Uterus (tissue), 7 donors: ENCODE measurements around a stretch of chr5.

- PRO-cap, 4 experiments = no peak in any of the 4 experiments
- RAMPAGE, long total RNA, 2 experiments = no peak in any of the 2 experiments
- RRBS = no CpG with 5 or more reads among the region's 1 CpG
Measured at GRCh38 chr5:131256975-131257275, 6.9 kb upstream of the CDC42SE2 start.

DNA sequence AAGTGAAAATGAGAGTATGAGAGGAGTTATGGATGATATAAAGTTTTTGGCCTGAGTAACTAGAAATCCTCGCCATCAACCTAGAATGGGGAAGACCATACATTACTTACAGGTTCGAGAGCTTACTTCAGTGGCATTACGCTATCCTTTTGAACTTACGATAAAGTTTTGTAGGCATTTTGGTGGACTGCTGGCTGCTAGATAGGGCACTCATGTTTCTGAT lies 746 bp upstream of the CDC42SE2 start:
- PRO-cap, 4 experiments = peak in 1 of 4 experiments; most common plus-strand start position 105 of the sequence (in 1)
- RAMPAGE, long total RNA, 2 experiments = no peak in any of the 2 experiments
- RRBS = no CpG with 5 or more reads among the region's 4 CpGs

DNA sequence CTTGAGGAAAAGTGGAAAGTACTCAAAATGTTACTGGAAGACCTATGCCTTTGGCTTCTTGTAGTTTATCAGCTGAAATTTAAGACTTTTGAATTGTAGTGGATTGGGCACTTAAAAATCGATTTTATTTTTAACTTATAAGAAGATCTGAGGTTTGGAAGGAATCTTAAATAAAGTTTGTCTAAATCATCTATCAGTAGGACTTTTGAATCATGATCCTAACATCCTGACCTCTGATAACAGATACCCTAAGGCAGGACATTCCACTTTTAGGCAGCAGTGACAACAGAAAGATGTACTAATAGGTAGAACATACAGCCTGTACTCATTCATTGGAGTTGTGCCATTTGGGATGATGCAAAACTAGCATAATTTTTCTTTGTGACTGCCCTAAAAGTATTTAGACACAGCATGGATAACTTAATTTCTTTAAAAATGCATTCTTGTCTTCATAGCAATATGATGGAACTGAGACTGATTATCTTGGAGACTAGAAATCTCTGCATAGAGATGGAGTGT lies 39.6 kb downstream of the CDC42SE2 start:
- PRO-cap, 4 experiments = no peak in any of the 4 experiments
- RAMPAGE, long total RNA, 2 experiments = no peak in any of the 2 experiments
- RRBS = no CpG with 5 or more reads among the region's 1 CpG

DNA sequence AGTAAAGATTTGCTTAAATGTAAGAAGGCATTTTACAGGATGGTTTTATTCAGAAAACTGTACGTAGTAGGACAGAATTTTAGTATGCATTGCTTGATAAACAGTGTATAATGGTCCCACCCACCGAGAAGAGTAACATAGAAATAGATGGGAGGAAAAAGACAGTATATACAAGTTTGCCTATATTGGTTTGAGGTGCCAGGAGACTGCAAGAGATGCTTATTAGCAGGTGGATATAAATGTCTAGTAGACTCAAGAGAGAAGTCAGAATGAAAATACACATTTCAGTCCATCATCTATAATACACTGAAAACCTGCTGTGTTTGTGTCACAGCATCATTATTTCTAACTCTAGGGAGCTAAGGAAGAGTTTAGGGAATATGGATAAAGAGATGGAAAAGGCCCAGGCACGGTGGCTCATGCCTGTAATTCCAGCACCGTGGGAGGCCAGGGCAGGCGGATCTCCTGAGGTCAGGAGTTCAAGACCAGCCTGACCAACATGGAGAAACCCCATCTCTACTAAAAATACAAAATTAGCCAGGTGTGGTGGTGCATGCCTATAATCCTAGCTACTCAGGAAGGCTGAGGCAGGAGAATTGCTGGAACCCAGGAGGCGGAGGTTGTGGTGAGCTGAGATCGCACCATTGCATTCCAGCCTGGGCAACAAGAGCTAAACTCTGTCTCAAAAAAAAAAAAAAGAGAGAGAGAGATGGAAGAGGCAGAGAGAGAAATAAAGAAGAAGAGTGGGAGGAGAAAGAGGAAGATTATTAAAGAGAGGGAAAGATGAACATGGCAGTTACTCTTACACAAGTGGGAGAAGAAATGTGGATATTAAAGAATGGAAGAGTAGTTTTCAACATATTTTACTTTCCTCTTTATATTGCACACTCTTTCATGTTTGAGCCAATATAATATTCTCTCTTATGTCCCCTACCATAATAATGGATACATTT lies 79.5 kb downstream of the CDC42SE2 start:
- PRO-cap, 4 experiments = no peak in any of the 4 experiments
- RAMPAGE, long total RNA, 2 experiments = no peak in any of the 2 experiments
- RRBS = no CpG with 5 or more reads among the region's 7 CpGs

- PRO-cap, 4 experiments = no peak in any of the 4 experiments
- RAMPAGE, long total RNA, 2 experiments = start-site peak on the plus strand in 1 of 2 experiments, at chr5:131359265-131359527 at its widest, 21 reads per replicate
- RRBS = no CpG with 5 or more reads among the region's 7 CpGs
Measured at GRCh38 chr5:131359087-131359647, 95.3 kb downstream of the CDC42SE2 start.

DNA sequence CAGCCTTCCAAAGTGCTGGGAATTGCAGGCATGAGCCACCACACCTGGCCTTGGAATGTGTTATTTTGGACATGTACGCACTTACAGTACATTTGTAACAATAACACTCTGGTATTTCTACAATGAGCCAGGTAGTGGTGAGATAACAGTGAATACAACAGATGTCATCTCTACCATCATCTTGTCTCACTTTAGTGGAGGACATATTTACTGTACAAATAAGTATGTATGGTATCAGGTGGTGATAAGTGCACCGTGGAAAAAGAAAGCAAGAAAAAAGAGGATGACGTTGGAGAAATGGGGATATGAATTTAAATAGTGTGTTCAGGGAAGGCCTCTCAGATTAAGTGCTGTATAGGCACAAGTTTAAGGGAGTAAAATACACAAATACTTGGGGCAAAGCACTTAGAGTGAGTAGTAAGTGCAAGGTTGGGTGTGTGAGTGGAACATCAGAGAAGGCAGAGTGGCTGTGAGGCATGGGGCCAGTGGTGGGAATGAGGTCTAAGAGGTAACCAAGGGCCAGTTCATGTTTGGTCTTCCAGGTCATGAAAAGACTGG lies 100.2 kb downstream of the CDC42SE2 start:
- PRO-cap, 4 experiments = no peak in any of the 4 experiments
- RAMPAGE, long total RNA, 2 experiments = no peak in any of the 2 experiments
- RRBS = no CpG with 5 or more reads among the region's 3 CpGs

DNA sequence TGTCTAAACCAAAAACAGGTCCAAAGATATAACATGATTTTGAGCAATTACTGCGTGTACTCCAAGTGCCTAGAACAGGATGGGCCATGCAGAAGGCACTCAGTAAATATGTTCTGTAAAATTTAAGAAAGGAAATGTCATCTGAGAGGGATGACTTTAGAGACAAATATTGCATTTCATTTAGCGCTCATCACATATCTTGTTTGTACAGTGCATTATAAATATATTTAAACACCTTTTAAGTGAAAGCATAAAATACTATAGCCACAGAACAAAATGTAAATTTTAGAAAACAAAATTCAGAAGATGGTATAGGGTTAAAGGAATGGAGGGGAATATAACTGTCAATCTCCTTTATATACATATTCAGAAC lies 135.8 kb downstream of the CDC42SE2 start:
- PRO-cap, 4 experiments = no peak in any of the 4 experiments
- RAMPAGE, long total RNA, 2 experiments = no peak in any of the 2 experiments
- RRBS = no CpG with 5 or more reads among the region's 2 CpGs

DNA sequence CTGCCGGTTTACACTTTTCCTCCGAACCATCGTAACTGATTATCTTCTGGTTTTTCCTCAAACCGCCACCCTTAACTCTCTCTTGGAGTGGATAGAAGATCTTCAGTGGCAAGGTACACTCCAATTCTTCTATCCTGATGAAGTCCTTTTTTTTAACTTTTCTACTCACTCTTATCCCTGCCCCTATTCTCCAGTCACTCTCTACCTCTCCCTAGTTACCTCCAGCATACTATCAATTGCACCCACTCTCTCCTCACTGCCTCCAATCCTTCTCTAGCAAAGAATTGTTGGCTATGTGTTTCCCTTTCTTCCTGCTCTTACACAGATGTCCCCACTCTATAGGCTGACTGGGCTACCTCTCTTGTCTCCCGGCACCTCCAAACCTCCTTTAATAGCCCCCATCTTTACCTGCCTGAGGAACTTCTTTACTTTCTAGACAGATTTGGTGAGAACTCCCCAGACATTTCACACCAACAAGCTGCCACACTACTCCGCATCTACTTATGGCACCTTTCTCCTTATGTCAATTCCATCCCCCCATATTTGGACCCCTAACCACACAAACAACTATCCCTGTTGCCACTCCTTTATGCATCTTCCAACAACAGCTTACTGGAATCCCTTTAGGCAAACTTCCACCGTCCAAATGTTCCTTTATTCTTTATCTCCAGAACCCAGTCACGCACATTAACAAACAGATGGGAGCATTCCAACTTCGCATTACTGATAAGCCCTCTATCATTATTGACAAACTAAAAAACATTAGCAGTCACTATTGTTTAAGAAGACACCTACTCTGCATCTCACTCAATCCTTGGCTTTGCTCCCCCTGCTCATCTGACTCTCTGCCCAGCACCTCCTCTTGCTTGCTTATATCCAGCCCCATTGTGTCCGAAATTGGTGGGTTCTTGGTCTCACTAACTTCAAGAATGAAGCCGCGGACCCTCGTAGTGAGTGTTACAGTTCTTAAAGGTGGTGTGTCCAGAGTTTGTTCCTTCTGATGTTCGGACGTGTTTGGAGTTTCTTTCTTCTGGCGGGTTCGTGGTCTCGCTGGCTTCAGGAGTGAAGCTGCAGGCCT lies 56.6 kb downstream of the RAPGEF6 start:
- PRO-cap, 4 experiments = no peak in any of the 4 experiments
- RAMPAGE, long total RNA, 2 experiments = no peak in any of the 2 experiments
- RRBS = no CpG with 5 or more reads among the region's 18 CpGs

GRCh38 chr5:131746972-131747657 lies 49.7 kb downstream of the FNIP1 start:
- PRO-cap, 4 experiments = no peak in any of the 4 experiments
- RAMPAGE, long total RNA, 2 experiments = no peak in any of the 2 experiments
- RRBS = no CpG with 5 or more reads among the region's 5 CpGs

DNA sequence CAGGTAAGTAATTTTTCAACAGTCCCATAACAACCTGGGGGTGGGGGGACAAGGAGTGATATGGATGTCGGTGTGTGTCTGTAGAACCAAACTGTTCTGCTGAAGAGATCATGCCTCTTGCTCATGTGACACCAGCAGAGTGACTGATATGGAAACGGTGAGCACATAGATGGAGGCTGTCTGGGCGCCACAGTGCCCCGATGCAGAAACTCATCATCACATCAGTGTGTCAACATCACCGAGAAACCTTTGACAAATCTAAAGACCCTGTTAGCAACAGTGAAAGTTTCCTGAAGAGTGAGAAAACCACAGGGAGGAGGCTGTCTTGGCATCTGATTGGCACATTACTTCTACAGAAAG lies 25.4 kb downstream of the CSF2 start:
- PRO-cap, 4 experiments = no peak in any of the 4 experiments
- RAMPAGE, long total RNA, 2 experiments = no peak in any of the 2 experiments
- RRBS = no CpG with 5 or more reads among the region's 5 CpGs

DNA sequence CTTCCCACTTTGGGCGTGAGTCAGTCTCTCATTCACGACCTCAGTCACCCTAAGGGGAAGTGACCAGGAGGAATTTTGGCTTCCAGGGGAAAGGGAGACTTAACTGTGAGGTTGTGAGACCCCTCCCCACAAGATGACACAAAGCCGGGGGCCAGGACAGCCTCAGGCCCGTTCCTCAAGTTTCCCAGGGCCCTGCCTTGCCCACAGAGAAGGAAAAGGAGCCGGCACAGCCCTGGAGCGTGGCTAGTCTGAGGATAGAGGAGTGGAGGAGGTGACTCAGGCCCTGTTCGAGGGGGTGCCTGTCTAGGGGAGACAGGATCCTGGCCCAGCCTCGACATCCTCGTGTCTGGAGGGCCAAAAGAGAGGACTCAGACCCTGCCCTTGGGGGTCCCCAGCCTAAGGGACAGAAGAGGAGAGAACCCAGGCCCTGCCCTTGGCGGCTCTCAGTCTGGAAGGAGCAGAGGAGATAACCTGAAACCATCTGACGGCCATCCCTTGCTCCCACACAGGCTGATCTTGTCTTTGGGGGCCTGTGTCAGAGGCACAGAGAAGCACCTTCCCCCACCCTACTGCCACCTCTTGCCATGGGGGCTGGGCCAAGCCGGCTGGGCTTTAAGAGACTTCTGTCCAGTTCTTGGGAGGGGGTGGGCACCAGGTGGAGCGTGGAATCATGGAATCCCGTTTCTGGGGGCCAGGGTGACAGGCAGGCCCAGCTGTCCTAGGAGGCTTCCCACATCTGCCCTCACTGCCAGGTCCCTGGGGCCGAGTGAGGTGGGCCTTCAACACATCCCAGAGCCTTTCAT lies 1.0 kb downstream of the PDLIM4 start:
- PRO-cap, 4 experiments = peak in 4 of 4 experiments; most common plus-strand start position 245 of the sequence (in 1); most common minus-strand start position 250 of the sequence (in 4)
- RAMPAGE, long total RNA, 2 experiments = no peak in any of the 2 experiments
- RRBS = 12% methylated on average over 3 of the region's 15 CpGs

DNA sequence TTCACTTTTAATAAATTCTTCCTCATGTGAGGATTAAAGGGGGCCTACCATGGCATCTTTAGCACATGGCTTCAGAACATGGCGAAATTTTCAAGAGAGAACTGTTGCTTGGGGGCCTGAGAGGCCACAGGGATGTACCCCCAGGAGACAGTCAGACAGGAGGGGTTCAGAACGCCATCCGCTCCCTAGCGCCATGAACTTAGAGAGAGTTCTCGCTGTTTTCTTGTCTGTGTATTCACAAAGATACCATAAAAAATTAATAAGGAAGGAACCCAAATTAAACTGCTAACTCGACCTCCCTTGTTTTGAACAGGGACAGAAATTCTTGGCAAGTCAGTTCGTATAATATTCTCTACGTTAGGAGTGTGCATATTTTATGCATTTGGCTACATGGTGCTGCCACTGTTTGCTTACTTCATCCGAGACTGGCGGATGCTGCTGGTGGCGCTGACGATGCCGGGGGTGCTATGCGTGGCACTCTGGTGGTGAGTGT lies 15.6 kb downstream of the SLC22A5 start:
- PRO-cap, 4 experiments = no peak in any of the 4 experiments
- RAMPAGE, long total RNA, 2 experiments = no peak in any of the 2 experiments
- RRBS = no CpG with 5 or more reads among the region's 14 CpGs

GRCh38 chr5:132410794-132411538 lies 41.5 kb downstream of the SLC22A5 start:
- PRO-cap, 4 experiments = peak in 4 of 4 experiments; most common plus-strand start chr5:132410929 (in 2); most common minus-strand start chr5:132410852 (in 1)
- RAMPAGE, long total RNA, 2 experiments = start-site peak on the plus strand in 1 of 2 experiments, at chr5:132410902-132410924 at its widest, 124 reads per replicate
- RRBS = 1% methylated on average over 22 of the region's 62 CpGs

GRCh38 chr5:132411883-132412118 lies 42.3 kb downstream of the SLC22A5 start:
- PRO-cap, 4 experiments = no peak in any of the 4 experiments
- RAMPAGE, long total RNA, 2 experiments = no peak in any of the 2 experiments
- RRBS = no CpG with 5 or more reads among the region's 1 CpG

GRCh38 chr5:132437297-132437962 lies 53.1 kb downstream of the IRF1 start:
- PRO-cap, 4 experiments = peak in 4 of 4 experiments; most common plus-strand start chr5:132437906 (in 4); most common minus-strand start chr5:132437754 (in 3)
- RAMPAGE, long total RNA, 2 experiments = no peak in any of the 2 experiments
- RRBS = no CpG with 5 or more reads among the region's 2 CpGs

- PRO-cap, 4 experiments = no peak in any of the 4 experiments
- RAMPAGE, long total RNA, 2 experiments = no peak in any of the 2 experiments
- RRBS = no CpG with 5 or more reads among the region's 1 CpG
Measured at GRCh38 chr5:132442532-132443139, 47.9 kb downstream of the IRF1 start.

DNA sequence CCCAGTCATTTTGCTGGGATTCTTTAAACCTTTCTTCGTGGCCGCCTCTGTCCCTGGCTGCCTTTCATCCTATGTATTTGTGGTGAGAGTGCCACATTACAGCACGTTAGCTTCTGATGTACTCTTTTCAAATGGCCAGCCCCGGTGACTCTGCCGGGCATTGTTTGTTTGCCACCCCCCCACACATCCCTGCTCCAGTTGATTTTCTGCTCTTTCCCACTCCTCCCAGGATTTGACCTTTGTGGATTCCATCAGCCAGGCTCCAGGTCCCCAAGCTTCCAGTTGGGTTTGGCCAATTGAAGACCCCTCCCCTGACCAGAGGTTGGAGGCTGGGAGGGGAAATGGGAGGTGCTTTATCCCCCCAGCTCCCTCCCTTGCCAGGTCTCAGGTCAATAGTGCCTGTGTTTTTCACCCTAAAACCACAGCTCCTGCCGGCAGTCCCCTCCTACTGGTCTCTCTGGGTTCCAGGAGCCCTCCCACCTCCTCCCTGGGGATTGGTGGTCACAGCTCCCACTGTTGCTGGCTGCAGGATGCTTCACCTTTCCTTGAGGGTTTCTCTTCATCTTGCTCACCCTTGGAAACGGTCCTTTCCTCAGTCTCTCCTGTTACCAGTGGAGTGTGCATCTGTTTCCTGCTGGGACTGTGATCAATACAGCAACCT lies 34.9 kb downstream of the IRF1 start:
- PRO-cap, 4 experiments = no peak in any of the 4 experiments
- RAMPAGE, long total RNA, 2 experiments = no peak in any of the 2 experiments
- RRBS = no CpG with 5 or more reads among the region's 7 CpGs

DNA sequence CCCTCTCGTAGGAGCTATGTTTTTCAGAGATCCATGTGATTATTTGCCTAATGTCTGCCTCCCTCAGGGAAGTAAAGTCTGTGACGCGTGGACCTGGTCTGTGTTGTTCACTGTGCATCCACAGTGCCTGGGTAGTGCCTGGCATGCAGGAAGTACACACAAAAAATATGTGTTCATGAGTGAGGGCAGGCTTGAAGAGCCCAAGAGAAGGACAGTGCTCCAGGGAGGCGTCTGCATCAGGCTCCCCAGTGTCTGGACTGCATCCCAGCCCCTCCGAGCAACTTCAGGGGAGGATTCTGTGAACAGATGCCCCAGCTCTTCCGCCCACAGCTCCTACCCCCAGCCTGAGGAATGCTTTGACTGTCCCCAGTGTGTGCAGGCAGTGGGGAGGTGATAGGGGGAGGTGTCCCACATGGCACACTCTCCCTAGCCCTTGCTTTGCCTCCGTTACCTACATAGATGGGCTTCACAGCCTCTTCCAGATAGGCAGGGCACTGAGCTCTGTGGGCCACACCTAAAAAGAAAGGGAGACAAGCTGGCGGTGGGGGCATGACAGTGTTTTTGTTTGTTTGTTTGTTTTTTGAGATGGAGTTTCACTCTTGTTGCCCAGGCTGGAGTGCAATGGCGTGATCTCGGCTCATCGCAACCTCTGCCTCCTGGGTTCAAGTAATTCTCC lies 25.4 kb downstream of the IRF1 start:
- PRO-cap, 4 experiments = peak in 1 of 4 experiments; most common minus-strand start position 254 of the sequence (in 1)
- RAMPAGE, long total RNA, 2 experiments = no peak in any of the 2 experiments
- RRBS = no CpG with 5 or more reads among the region's 11 CpGs

DNA sequence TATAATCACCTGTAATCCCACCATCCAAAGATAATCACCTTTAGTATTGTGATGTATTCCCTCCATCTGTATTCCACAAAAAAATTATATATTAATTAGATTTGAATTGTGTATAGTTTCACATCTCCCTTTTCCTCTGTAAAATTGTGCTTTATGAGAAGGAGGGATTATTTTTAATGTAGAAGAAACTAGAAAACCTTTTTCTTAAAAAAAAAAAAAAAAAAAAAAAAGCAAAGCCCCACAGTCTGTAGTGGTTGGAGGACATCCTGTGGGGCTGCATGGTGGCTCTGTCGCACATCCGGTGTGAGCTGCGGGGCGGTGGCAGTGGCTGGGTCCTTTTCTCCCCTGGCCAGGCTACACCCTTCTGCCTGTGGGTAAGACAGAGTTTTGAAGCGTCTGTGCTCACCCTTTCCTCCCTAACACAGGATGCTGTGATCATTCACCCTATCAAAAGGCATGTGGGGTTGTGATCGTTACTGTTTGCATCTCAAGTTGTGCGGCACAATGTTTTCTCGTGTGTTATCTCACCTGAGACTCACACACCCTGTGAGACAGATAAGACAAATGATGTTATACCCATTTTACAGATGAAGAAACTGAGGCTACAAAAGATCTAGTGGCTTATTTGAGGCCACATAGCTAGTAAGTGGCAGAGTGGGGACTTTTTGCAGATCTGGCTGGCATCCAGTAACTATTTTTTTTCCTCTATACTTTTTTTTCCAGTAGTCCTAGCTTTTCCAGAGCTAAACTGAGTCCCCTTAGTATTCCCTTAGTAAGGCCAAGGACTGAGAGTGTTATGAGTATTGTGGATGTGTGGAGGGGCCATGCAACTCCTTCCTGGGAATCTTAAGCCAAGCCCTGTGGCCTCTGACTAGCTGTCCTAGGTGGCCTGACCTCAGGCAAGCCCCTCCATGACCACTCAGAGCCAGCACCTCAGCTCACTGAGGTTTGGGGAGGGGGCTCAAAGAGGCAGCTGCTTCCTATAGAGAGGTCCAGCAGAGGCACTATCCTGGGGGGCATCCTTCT lies 17.5 kb downstream of the IRF1 start:
- PRO-cap, 4 experiments = no peak in any of the 4 experiments
- RAMPAGE, long total RNA, 2 experiments = no peak in any of the 2 experiments
- RRBS = no CpG with 5 or more reads among the region's 8 CpGs

- PRO-cap, 4 experiments = no peak in any of the 4 experiments
- RAMPAGE, long total RNA, 2 experiments = no peak in any of the 2 experiments
- RRBS = no CpG with 5 or more reads among the region's 5 CpGs
Measured at GRCh38 chr5:132480762-132481764, 9.5 kb downstream of the IRF1 start.